ENCODE results near the gene MYLK3.

GRCh38 chr16:34956056-34956404 lies 1496.6 kb downstream of the TP53TG3F start:
- PRO-cap = no peak
- RRBS = no CpG with 5 or more reads among the region's 20 CpGs

- PRO-cap = no peak
- RRBS = no CpG with 5 or more reads among the region's 16 CpGs
These were observed 194.1 kb downstream of the SHCBP1 start for GRCh38 chr16:46427034-46427430.

- PRO-cap = no peak
- RRBS = no CpG with 5 or more reads among the region's 3 CpGs
These were observed 2.1 kb upstream of the SHCBP1 start for GRCh38 chr16:46623366-46623567.

DNA sequence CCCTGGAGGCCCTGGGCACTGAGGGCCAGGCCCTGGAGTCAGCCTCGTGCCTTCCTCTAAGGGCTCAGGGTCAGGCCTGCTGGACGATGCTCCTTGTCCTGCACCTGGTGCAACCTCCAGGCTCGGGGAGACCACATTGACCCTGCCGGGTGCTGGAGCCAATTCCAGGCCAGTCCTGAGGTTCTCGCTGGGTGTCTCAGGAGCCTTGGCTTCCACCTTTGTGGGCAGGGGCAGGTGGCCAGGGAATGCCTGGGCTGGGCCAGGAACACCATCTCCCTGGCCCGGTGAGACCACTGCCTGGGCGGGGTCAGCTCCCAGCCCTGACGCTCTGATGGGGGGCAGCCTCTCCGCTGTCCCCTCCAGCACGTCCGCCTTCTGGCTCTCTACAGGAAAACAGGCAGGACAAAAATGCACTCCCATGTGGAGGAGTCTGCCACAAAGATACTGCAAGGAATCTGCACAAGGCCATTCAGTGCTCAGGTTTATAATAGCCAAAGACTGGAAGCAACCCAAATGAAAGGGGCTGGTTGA lies 10.3 kb downstream of the MYLK3 start:
- PRO-cap = no peak
- RRBS = no CpG with 5 or more reads among the region's 11 CpGs

DNA sequence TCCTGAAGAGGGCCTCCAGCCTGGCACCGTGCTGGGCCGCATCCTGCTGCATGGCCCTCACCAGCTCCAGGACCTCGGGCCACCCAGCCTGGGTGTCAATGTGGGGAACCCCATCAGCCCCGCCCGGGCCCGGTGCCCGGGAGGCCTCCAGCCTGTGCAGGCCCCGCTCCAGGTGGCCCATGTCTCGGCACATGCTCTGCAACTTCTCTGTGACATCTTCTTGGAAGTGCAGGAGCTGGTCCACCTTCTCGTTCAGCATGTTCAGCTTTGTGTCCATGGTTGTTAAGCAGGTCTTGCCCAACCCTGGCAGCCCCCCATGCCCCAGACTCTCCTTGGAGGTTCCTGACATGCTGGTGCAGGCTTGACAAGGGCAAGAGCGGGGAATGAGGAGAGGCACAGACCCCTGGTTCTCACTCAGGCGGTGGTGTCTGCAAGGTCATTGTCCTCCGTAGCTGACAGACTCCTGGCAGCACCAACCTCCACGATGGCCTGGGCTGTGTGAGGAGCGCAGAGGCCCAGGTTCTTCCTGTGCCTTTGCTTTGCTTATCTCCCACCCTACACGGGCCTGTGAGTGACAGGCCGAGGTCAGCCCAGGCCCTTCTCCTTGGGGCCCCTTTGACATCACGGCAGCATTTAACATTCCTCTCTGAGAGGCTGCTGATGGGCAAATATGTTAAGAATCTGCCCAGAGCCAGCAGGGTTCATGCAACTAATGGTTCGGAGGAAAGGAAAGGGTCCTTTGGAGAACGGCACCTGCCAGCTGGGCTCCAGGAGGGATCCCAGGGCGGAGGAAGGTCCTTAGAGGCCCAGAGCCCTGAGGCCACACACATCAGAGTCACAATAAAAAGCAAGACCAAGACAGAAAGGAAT lies at the start of gene MYLK3:
Gene MYLK3, minus strand, starts transcription at position 500 of the 870 bp plus-strand sequence.
- PRO-cap = bidirectional peak, plus-strand start at position 759 of the sequence, minus-strand start at position 500 of the sequence
- RRBS = no CpG with 5 or more reads among the region's 21 CpGs

- PRO-cap = unidirectional peak, minus-strand start at chr16:46876651
- RRBS = no CpG with 5 or more reads among the region's 5 CpGs
These were observed 7.8 kb upstream of the GPT2 start for GRCh38 chr16:46876270-46876800.

DNA sequence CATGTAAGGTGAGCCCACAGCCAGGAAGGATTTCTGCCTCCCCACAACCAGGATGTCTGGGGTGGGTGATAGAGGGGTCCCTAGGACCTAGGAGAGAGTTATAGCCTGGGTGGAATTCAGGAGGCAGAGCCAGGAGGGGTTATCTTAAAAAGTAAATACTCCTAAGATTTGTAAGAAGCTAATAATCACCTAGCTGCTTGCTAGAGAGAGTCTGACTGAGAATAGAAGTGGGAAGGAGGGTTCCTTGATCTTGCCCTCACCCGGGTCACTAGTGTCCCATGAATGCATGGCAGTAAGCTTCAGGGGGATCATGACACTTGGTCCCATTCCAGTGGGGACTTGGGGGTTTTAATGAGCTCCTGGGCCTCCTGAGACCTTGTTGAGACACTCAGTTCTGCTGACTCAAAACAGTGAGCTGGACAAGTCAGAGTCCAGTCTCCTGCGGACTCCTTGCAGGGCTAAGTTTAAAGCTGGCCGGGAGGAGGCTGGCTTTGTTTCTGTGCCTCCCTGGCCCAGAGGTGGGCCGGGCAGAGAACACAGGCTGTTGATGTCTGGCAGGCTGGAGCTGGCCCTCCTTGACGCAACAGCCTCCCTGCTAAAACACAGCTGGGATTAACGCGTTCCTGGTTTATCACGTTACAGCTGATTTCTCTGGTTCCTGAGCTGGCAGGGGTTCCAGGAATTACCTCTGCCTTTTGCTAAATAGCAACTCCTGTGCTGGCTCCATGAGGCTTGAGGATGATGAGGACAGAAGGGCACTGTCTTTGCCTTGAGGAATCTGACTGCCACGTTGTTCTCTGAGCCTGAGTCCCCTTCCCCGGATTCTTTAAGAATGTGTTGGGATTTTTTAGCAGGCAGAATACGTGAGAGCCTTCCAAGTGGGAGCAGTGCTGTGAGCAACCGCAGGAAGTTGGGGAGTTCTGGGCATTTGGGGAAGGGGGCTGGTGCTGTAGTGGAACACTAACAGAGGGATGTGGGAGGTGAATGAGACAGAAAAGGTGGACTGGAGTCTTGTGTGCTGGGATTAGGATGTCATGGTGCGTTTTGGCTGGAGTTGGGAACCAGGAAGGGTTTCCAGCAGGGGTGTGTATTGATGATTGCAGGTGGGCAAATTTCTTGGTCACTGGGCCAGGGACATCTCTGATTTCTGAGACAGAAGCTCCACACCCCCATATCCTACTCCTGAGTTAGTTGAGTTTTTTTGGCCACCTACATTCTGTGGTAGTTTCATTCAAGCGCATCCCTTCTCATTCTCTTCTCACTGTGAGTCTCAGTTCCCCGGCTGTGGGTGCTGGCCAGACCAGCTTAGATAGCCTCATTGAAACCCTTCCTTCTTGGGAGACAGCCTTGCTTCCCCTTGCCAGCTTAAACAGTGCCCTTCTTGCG lies 2.0 kb downstream of the GPT2 start:
- PRO-cap = bidirectional peak, plus-strand start at position 240 of the sequence, minus-strand start at position 102 of the sequence
- RRBS = 11% methylated on average over 2 of the region's 16 CpGs

- PRO-cap = no peak
- RRBS = no CpG with 5 or more reads among the region's 19 CpGs
These were observed 25.4 kb downstream of the GPT2 start for GRCh38 chr16:46909442-46910114.

- PRO-cap = no peak
- RRBS = no CpG with 5 or more reads among the region's 4 CpGs
These were observed 13.5 kb downstream of the DNAJA2 start for GRCh38 chr16:46959815-46960542.

- PRO-cap = bidirectional peak, plus-strand start at chr16:47037998, minus-strand start at chr16:47037909
- RRBS = 3% methylated on average over 23 of the region's 95 CpGs
These were observed 64.4 kb upstream of the DNAJA2 start for GRCh38 chr16:47037430-47038628.

DNA sequence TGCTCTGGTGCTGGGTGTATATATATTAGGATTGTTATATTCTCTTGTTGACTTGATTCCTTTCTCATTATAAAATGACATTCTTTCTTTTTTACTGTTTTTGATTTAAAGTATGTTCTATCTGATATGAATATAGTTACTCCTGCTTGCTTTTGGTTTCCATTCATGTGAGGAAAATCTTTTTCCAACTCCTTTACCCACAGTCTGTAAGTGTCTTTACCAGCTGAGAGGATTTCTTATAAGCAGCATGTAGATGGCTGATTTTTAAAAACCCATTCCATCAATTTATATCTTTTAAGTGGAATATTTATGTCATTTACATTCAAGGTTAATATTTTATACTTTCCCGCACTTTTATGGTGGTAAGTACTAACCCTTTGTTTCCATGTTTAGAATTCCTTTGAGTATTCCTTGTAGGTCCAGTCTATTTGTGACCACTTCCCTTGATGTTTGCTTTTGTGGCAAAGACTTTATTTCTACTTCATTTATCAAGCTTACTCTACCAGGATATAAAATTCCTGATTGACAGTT lies 153.4 kb upstream of the NETO2 start:
- PRO-cap = no peak
- RRBS = no CpG with 5 or more reads among the region's 1 CpG

DNA sequence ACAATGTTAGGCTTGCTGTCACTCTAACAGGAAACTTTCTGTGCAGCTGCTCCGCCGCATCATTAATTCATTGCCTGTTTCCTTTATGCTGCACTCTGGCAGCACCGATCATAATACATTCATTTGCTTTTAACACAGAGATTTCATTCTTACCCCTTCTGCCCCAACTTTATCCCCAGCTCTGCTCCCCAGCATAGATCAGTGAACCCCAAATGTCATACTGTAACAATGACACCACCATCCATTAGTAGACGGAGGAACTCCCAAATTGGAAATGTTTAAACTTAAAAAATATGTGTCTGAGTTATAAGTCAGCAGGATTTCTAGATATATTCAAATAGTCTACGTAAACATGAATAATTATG lies 110.2 kb downstream of the ABCC12 start:
- PRO-cap = no peak
- RRBS = no CpG with 5 or more reads among the region's 5 CpGs

DNA sequence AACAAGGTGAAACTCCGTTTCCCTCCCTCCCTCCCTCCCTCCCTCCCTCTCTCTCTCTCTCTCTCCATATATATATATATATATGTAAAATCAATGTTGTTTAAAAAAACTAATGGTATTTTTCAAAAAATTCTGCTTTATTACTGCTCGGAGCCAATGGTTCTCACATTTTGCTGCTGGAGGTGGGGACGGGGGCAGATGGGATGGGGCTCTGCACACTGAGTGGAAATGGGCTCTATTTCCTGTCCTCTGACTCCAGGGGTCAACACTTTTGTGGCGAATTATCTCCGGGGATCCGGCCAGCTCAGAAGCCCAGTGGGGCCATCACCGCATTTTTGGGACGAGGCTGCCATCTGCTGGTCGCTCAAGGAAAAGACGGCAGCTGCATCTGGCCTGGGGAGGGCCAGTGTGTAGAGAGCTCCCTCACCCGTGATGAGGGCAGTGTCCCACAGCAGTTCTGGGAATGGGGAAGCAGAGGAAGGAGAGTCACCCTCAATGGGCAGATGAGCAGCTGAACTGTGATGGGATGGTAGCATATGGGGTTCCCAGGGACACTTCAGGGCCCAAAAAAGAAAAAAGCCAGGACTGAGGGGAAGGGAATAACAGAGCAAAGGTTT lies 9.0 kb upstream of the ABCC12 start:
- PRO-cap = bidirectional peak, plus-strand start at position 454 of the sequence, minus-strand start at position 267 of the sequence
- RRBS = no CpG with 5 or more reads among the region's 11 CpGs

- PRO-cap = no peak
- RRBS = no CpG with 5 or more reads among the region's 11 CpGs
These were observed 8.7 kb upstream of the LONP2 start for GRCh38 chr16:48235100-48236007.

DNA sequence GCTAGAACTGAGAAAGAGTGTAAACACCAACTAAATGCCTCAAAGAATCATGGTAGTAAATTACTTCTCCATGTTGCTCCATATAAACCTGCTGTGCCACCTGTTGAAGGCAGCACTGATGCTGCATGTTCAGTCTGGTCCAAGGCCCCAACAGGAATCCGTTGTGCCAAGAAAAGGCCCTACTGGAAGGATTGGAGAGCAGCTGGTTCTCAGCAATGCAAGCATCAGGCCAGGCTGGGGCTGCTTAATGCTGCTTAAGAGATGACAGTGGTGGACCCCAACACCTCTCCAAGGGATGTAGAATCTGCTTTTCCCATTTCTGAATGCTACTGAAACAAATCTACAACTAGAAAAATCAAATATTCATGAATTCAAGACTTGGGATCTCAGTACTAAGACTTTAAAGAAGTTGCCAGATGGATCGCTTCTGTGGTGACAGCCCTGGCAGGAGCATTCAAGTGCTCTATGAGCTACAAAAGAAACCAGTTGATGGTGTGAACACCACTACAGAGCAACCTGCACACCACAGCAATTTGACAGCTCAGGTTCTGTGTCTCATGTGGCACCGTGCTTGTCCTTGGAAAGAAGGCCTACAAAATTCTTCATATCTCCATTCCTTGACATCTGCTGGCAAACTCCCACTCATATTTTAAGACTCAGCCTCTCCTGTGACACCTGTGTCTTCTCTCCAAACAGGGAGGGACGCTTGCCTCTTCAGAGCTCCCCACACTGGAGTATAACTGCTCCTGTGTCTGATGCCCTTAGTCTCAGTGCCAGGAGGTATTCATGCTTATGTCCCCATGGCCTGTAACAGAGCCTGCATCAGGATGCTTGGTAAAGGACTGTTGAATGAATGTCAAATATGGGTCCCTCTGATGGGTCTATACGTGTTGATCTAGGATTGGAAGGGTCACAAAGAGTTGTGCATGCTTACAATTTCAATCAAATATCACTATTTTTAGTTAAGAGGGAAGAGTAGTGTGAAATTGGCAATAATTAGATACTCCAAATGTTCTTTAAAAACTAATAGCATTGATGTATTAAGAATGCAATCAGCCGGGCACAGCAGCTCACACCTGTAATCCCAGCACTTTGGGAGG lies 42.5 kb downstream of the SIAH1 start:
- PRO-cap = no peak
- RRBS = no CpG with 5 or more reads among the region's 6 CpGs

DNA sequence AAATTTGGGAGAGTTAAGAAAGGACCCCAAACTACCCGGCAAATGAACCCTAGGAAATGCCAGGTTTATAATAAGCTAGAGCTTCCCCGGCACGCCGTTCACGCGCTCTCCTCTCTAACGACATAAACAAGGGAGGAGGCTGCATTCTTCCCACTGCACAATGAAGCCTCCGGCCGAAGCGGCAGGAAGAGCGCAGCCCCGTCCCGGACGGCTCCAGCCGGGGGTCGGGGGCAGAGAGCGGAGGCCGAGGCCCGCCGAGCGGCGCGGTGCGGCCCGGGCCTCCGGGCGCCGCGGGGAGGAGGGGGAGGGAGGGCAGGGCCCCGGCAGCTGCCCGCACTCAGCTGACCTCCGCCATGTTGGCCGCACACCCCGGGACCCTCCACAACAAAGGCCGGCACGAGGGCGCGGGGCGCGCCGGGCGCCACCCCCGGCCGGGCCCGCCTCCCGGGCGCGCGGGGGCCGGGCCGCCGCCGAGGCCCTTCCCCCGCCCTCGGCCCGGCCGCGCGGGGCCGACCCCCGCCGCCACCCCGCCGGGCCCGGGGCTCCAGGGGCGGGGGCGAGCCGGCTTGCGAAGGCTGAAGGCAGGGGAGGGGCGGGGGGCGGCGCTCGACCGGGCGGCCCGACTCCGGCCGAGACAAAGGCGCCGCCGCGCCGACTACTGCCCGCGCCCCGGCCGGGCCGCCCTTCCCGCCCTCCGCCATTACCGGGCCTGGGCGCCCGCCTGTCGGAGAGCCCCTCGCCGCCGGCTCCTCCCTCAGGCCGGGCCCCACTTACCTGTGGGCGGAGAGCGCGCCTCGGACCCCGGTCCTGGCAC lies 576 bp downstream of the SIAH1 start:
- PRO-cap = bidirectional peak, plus-strand start at position 336 of the sequence, minus-strand start at position 383 of the sequence; bidirectional peak, plus-strand start at position 637 of the sequence, minus-strand start at position 570 of the sequence
- RRBS = 2% methylated on average over 73 of the region's 103 CpGs

GRCh38 chr16:48621655-48622014 lies 11.7 kb upstream of the N4BP1 start:
- PRO-cap = no peak
- RRBS = 88% methylated on average over 4 of the region's 7 CpGs

DNA sequence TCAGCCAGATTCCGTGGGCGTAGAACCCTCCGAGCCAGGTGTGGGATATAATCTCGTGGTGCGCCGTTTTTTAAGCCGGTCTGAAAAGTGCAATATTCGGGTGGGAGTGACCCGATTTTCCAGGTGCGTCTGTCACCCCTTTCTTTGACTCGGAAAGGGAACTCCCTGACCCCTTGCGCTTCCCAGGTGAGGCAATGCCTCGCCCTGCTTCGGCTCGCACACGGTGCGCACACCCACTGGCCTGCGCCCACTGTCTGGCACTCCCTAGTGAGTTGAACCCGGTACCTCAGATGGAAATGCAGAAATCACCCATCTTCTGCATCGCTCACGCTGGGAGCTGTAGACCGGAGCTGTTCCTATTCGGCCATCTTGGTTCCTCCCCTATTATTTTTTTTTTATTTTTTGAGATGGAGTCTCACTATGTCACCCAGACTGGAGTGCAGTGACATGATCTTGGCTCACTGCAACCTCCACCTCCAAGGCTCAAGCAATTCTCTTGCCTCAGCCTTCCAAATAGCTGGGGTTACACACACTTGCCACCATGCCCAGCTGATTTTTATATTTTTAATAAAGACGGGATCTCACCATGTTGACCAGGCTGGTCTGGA lies 164.3 kb upstream of the N4BP1 start:
- PRO-cap = no peak
- RRBS = no CpG with 5 or more reads among the region's 24 CpGs

GRCh38 chr16:49452003-49452466 lies 78.4 kb downstream of the C16orf78 start:
- PRO-cap = no peak
- RRBS = no CpG with 5 or more reads among the region's 5 CpGs

DNA sequence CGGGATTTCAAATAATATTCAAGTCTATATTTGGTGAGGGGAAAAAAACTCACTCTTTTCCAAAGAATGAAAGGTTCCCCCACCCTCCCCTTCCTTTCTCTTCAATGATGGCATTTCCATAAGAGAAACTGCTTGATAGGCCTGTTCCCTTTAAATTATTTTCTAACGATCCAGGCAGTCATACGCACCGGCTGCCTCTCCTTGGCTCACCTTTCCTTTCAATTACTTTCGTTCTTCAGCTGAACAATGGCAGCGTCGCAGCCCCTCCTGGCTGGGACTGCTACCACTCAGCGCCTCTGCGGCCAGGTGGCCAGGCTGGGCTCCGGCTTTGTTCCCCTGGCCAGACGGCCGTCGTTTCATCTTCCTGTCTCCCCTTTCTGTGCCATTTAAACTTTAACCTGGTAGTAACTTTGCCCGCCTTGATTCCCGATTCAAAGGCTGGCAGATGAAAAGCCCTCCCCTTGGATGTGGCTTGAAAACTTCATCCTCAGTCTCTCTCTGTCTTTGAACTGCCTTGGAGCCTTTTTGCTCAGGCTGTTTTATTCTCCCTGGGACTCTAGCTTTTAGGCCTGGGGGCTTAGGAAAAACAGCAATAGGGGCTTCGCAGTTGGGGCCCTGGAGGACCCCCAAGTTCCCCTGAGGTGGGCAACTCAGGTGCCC lies 79.0 kb downstream of the C16orf78 start:
- PRO-cap = no peak
- RRBS = no CpG with 5 or more reads among the region's 16 CpGs

All from Caco-2 (cell line).